Ascending aorta (tissue), 1 donor: ENCODE results near the gene CCDC71L.

GRCh38 chr7:105010786-105011193, 3.2 kb upstream of the KMT2E start:
- PRO-cap: no peak

- PRO-cap: no peak
Measured at GRCh38 chr7:105016195-105017103, 2.4 kb downstream of the KMT2E start.

GRCh38 chr7:105048872-105049160, 34.8 kb downstream of the KMT2E start:
- PRO-cap: no peak

GRCh38 chr7:105074484-105075070, 60.6 kb downstream of the KMT2E start:
- PRO-cap: no peak

DNA sequence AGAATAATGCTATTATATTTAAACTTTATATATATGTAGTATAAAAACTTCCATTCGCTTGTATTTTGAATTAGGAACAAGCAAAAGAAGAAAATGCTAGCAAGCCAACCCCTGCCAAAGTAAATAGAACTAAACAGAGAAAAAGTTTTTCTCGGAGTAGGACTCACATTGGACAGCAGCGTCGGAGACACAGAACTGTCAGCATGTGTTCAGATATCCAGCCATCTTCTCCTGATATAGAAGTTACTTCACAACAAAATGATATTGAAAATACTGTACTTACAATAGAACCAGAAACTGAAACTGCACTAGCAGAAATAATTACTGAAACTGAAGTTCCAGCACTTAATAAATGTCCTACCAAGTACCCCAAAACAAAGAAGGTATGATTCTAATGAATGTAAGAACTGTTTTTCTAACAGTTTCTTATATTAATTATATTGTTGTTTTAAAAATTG, 87.8 kb downstream of the KMT2E start:
- PRO-cap: no peak

DNA sequence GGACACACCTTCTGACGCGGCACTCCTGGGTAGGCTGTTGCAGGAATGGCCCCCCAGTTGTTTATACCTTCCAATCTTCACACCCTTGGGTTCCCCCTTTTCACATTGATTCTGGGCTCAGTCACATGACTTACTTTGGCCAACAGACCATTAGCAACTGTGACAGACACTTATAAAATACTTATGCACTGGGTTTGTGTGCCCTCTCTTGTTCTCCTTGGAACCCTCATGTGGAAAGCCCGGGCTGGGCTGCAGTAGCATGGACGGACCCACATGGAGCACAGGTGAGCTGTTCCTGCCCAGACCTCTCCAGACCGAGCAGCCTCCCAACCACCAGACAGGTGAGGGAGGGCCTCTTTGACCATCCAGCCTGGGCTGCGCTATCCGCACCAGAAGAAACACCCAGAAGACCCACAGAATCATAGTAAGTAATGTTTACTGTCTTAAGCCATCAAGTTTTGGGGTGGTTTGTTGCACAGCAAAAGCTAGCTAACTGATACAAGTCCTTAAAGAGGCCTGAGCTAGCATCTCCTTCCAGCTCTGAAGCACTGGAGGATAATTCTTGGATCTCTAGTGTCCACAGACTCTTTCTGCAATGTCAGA, 68.8 kb downstream of the ATXN7L1 start:
- PRO-cap: no peak

GRCh38 chr7:105819287-105820103, 56.9 kb downstream of the ATXN7L1 start:
- PRO-cap: no peak

DNA sequence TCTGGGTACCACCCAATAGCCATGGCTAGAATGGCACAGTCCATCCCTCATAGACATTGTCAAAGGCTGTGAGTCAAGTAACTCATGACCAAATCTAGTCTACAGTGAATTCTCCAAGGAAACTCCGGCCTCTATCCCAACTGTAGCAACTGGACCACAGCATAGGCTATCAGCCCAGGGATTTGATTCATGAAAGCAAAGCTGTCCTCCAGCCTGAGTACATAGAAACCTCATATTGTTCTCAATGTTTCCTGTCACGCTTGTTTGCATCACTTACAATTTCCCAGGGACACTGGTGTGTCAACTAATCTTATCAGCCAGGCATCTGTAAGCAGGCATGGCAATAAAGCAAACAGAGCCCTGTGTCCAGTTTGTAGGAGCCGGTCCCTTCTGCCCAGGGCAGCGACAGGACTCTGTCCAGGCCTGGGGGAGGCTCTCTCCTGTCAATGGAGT, 23.0 kb upstream of the CDHR3 start:
- PRO-cap: no peak

- PRO-cap: no peak
Measured at GRCh38 chr7:105975952-105976679, 13.1 kb downstream of the CDHR3 start.

DNA sequence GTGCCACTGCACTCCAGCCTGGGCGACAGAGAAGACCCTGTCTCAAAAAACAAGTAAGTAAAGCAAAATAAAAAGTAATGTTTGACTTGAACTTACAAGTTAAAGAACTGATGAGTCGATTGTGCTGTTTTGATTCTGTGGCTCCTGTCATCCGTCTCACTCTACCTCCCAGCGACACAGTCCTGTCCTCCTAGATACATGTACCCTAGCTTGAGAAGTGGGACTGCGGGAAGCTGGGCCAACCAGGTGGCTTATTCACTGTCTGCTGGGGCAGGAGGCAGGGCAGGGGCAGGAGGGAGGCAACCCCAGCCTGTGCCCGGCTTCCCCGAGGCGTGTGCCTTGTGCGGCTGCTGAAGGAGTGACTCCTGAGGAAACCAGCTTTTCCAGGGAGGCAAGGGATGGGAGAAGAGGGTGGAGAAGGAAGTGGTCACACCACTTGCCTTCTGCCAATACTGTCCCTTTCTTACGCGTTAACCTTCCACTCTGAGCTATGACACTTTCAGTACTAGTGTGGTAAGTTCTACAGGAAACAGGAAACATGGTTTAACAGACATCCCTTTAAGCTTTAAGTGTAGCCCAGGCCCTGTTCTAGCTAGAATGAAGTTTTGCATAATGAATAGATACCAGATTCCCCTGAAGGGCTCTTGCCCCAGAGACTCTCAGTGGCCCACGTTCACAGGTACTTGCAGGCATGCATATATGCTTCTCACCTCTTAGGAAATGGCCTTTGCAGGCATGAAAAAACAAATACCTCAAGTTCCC, 40.7 kb downstream of the SYPL1 start:
- PRO-cap: no peak

- PRO-cap: no peak
Measured at GRCh38 chr7:106110809-106111195, 1.3 kb downstream of the SYPL1 start.

GRCh38 chr7:106198918-106199563, 85.7 kb downstream of the NAMPT start:
- PRO-cap: no peak

- PRO-cap: no peak
Measured at GRCh38 chr7:106219267-106219757, 65.5 kb downstream of the NAMPT start.

DNA sequence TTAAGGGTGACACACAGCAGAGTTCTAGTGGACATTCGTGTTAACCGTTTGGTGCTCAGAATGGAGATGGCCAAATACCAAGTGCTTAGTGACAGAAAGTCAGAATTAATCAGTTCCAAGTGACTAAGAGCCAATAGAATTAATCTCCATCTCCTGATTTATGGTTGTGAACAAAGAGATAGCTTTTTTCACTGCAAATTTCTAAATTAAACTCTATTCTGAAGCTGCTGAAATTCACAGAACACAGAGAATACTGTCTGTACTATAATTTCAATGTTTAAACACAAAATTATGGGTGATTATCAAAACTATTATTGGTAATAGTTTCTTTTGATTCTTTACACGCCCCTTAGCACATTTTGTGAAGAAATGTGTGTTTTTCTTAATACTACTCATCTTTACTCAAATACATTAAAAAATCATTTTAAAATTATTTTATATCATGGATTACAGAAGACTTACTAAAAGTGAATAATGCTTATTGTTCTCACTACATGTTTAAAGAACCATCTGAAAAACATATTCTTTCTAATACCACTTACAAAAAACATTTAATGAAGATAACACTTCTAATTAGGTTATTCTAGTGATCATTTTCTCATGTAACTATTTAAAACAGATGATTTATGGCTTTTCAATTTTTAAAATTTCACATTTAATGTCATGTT, 35.9 kb downstream of the NAMPT start:
- PRO-cap: no peak

DNA sequence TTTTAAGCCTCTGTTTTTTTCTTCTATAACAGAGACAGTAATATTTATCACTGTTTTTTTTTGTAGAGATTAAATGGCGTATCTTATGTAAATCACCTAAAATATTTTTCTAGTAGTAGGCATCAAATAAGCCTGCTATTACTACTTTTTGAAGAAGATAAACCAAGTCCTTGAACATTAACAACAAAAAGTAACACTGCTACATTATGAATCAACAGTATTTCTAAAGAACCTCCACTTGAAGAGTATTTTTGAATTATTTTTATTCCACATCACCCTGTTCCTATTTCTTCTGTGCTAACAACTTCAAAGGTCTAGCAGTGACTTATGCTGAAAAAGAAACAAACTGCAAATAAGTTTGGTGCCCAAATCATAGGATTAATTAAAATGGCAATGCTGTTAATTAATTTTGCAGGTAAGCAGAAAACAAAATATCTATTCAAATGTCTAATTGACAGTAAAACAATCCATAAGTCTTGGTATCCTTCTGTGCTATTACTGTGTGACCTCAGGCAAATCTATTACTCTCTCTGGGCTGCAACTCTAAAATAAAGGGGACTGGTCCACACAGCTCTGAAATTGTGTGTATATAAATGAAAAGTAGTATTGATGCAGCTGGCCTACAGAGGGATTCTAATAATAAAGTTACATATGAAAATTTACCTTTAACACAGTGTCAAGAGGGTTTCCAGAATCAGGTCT, 21.9 kb downstream of the NAMPT start:
- PRO-cap: no peak

DNA sequence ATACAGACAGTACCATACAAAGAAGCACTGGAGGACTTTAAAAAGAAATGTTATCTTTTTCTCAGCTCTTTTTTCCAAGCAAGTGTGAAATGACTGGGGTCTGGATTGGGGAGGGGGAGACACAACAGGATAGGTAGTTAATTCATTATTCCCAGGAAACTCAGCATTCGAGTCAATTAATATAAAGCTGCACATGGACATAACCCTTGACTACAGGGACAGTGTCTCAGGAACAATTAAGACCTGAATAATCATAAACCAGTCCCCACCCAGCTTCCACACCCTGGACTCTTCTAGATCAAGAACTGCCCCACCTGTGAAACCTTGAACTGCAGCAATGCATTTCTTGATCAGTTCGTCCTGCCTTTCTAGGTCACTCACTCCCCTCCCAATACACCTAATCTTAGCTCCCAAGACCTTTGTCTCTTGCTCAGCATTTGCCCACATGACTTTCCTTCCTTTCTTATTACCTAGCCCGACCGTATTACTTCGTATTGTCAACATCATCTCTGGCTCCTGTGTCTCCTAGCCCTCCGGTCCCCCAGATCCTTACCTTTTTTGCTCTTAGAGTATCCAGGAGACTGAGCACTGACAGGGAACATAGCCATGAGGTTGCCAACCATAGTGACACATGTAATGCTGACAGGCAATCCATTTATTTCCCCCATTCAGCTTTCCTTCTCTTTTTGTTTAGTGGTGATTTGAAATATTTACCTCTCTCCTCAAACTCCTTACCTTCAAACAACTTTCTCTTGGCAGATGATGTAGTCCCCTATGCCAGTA, 5.5 kb upstream of the NAMPT start:
- PRO-cap: no peak

- PRO-cap: no peak
Measured at GRCh38 chr7:106414126-106414592, 129.4 kb upstream of the NAMPT start.

DNA sequence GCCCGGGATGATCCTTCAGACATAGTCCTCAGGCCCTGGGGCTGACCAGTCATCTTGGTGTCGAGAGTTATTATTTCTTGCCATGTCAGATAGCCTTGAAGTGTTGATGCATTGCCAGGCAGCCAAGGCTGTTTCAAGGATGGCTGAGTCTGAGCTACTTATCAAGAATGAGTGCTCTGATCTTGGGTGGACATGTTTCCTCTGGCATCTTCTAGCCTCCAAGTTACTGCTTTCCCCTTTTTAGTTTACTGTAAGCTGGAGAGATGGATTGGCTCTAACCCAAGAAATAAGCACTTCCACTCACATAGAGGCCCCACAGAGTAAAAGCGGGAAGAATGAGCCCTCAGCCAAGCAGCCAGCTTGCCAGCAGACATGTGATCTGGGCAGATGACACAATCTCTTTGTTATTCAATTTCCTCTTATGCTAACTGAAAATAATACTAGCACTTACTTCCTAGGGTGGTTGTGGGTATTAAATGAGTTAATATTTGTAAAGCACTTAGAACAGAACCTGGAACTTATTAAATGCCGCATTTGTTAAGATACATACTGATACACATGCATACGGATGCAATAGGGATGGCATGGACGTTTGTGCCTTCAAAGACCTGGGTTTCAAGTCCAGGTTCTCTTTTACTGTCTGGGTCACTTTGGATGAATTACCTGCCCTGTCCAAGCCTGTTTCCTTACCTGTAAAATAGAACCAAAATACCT, 136.7 kb upstream of the NAMPT start:
- PRO-cap: no peak

- PRO-cap: no peak
Measured at GRCh38 chr7:106598648-106599267, 62.2 kb downstream of the CCDC71L start.

- PRO-cap: bidirectional peak, plus-strand start at chr7:106661260, minus-strand start at chr7:106661033
Measured at GRCh38 chr7:106660547-106661364, at the start of gene CCDC71L. CCDC71L (minus strand) TSS chr7:106661158.